Metastatic Breast Carcinoma in the Brain (tissue), 10 donors: ENCODE measurements around a stretch of chr16.

DNA sequence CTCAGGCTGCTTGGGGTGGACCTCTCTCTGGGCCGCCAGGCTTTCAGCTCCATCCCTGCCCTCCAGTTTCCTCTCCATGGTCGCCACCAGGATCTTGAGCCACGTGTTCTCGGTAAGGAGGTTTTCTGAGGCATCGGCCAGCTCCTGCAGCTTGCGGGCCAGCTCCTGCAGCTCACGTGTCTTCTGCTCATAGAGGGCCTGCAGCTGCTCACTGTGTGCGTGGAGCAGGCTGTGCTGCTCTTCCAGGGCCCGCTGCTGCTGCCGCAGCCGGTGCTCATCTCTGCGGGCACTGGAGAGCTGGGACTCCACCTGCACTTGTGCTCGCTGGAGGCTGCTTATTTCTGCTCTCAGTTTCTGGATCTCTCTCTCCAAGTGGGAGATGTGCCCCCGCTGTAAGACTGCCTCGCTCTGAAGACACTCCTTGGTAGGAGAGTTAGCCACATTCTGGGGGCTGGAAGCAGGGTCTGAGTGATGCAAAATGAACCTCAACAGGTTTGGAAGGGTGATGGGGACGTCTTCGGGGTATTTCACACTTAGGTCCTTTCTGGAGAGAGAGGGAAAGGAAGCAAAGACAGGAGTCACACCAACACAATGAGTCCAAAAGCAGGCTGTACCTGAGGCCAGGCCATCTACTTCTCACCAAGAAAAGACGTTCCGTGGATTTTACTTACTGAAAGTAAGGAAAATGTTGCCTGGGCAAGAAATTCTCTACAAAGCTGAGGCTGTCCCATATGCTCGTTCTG, 11.2 kb downstream of the SNN start:
- PRO-cap, 10 experiments = no peak in any of the 10 experiments

DNA sequence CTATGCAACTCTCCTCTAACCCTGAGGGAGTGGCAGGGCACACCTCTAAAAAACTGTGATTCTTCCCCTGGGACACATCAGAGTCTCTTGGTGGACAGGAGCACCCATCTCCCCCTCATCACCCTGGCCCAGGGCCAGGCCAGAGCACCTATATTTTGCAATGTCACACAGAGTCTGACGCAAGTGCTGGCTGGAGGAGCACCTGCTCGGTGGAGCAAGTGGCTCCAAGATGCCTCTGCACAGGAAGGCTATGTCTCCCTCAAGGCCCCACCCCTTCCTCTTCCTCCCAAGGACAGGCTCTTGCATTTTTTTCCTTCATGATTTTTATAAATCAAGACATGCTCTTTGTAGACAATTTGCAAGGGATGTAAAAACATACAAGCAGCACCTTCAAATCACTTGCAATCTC, 13.3 kb downstream of the SNN start:
- PRO-cap, 10 experiments = no peak in any of the 10 experiments

- PRO-cap, 10 experiments = no peak in any of the 10 experiments
These were observed 20.3 kb downstream of the TXNDC11 start for GRCh38 chr16:11722204-11722882.

DNA sequence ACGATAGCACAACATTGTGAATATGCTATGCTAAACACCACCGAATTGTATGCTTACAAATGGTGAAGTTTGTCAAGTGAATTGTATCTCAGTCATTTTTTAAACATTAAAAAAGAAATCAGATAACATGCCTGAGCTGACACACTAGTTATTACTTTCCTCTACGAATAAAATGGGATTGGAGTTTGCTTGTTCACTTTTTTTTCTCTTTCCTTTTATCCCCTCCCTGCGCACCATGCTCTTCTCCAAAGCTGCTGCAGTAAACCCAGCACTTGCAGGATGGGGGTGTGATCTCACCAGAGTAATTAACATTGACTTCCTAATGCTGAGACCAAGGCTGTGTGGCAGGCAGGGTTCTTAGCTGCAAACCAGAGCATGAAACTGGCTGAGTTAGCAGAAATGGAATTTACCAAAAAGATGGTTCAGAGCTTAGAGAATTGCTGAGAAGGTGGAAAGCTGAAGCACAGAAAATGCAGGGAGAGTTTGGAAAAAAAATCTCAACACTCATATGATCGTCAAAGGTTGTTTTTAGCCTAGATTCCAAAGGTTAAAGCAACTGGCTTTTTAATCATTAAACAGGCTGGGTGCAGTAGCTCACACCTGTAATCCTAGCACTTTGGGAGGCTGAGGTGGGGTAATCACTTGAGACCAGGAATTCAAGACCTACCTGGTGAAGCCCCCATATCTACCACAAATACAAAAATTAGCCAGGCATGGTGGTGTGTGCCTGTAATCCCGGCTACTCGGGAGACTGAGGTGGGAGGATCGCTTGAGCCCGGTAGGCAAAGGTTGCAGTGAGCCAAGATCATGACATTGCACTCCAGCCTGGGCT, 5.7 kb upstream of the TXNDC11 start:
- PRO-cap, 10 experiments = no peak in any of the 10 experiments

DNA sequence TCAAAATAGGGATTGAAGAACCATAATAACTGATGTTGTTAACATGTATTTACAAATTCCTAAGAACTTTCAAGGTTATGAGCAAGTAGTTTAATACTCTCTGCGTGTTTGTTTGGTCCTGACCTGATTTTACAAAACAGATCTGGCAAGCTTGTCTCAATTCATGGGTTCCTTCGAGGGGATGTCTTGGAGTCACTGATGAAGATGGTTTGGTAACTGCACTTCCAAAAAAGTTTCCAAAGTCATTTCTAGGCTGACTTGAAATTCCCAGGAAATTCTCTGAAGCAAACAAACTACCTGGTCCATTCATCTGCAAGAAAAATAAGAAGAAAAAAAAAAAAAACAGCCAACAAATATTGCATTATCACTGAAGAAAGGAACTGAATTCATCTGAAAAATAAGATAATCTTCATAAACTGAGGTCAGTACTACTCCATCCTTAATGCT, 25.6 kb upstream of the TXNDC11 start:
- PRO-cap, 10 experiments = no peak in any of the 10 experiments

DNA sequence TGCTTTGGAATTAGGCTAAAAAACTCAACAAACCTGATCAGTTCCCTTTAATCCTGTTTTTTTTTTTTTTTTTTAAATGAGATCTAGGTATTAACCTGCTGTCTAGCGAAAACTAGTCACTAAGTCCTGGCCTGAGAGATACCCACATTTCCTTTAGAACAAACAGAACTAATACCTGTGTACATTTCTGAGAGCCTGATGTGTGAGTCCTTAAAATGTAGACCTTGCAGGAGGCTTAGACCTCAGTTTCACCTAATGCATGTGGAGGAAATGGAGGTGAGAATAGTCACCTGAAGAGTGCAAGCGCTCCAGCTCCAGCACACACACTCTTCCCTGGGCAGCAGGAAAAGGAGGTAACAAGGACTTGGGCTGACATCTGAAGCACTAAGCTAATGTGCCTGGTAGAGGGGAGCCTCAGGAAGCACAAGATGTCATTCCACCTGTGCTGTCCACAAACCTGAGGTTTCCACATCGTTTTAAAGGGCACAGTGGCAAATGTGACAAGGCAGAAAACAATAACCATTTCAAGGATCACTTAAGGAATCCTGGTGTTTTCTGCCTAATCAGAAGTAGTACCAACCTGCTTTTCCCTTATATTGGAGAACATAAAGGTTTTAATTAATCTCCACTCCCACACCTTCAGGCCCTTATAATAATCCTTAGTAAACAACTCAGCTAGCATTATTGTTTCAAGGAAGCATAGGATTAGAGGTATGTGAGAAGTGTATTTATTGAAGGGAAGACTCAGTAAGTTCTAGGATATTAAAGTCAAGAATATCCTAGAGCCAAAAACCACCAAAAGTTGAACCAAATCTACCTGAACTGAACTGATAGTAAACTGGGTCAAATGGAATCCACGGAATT, 17.2 kb upstream of the RSL1D1 start:
- PRO-cap, 10 experiments = no peak in any of the 10 experiments

- PRO-cap, 10 experiments = no peak in any of the 10 experiments
These were observed 28.2 kb downstream of the GSPT1 start for GRCh38 chr16:11887450-11888046.

DNA sequence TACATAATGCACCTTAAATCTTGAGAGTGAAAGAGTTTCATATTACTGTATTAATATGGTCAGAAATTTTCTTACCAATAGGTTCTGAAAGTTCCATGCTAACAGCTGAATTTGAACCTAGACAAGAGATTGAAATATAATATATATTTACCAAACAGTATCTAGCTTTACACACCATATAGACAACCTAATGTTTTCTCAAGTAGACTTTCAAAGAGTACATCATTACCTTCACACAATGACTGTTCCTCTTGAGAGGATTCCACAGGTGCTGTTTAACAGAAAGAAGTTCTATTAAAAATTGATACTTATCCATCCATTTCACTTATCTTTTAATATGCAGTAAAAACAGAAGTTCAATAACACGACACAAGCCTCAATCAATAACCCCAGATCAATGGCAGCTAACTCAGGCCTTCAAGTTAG, 18.0 kb downstream of the GSPT1 start:
- PRO-cap, 10 experiments = no peak in any of the 10 experiments

DNA sequence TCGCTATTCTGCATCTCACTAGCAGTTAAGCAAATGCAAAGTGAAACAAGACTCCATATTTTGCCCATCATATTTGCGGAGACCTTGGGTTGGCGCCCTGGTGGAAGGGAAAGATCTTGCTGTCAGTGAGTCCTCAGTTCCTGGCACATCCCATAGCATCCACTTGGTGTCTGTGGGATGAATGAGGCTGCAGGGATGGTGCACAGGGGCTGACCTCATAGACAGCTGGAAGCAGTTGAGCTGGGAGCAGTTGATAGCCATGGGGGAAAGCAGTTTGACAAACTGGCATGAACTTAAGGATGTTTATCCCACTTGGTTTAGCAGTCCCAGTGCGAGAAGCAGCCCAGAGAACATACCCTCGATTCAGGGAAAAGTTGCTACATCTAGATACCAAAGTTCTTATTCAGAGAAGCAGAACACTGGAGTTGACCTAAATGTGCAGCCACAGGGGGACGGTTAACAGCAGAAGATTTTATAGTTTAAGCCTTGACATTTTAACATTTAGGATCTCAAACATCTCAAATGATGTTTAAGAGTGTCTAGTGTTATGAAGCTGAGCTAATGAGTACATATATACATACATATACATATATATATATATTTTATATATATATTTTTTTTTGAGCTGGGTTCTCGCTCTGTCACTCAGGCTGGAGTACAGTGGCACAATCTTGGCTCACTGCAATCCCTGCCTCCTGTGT, 80.8 kb downstream of the SNX29 start:
- PRO-cap, 10 experiments = no peak in any of the 10 experiments

- PRO-cap, 10 experiments = no peak in any of the 10 experiments
These were observed 235.2 kb downstream of the SNX29 start for GRCh38 chr16:12211734-12212133.

DNA sequence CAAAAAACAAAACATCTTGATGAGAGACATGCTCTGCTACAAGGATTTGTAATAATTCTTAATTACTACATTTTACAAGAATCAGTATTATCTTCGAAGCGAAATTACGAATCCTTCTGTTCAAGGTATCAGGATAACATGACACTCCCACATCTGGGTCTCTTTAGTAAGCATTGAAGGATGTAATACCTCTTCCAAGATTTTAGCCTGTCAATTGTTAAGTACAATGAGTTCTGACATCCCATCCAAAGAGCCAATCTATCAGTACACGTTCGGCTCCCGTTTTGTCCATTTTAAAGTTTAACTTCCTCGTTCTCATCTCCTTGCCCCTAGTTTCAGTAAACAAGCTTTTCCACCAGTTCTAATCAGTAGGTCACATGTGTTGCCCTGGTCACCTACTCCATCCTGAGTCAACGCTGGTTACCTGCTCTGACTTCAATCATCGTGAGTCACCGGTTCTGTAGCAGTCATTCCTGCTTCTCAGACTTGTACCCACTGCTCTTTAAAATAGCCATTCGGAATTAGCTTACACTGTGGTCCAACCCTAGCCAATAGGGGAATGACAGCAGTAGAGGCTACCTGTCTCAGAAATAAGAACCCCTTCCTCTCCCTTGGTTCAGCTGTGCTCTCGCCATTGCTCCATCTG, 191.2 kb downstream of the CPPED1 start:
- PRO-cap, 10 experiments = no peak in any of the 10 experiments

GRCh38 chr16:13779563-13780043, 140.4 kb upstream of the ERCC4 start:
- PRO-cap, 10 experiments = no peak in any of the 10 experiments

- PRO-cap, 10 experiments = peak in 2 of 10 experiments; most common plus-strand start chr16:13994788 (in 1); most common minus-strand start chr16:13994721 (in 1)
These were observed 74.6 kb downstream of the ERCC4 start for GRCh38 chr16:13994540-13995006.

- PRO-cap, 10 experiments = no peak in any of the 10 experiments
These were observed 75.3 kb downstream of the ERCC4 start for GRCh38 chr16:13995310-13995623.

DNA sequence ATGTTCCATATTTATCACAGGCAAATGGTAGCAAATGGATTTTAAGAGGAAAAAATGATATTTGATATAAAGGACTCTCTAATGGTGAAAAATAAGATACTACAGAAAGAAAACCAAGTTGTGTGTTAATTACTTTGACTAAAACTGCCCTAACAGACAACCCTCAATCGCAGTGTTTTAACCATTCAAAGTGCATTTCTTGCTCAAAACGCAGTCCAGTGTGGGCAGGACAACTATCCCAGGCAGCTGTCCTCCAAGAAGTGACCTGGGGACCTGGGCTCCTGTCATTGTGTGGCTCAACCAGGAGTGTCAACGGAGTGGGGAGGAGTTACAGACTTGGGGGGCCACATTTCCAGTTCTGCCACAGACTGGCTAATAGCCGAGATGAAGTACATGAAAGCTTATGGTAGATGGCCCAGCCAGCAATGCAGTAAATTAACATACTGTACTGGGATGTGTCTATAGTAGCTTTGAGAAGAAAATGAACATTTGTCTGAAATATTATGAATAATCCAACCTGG, 119.5 kb downstream of the MRTFB start:
- PRO-cap, 10 experiments = no peak in any of the 10 experiments

DNA sequence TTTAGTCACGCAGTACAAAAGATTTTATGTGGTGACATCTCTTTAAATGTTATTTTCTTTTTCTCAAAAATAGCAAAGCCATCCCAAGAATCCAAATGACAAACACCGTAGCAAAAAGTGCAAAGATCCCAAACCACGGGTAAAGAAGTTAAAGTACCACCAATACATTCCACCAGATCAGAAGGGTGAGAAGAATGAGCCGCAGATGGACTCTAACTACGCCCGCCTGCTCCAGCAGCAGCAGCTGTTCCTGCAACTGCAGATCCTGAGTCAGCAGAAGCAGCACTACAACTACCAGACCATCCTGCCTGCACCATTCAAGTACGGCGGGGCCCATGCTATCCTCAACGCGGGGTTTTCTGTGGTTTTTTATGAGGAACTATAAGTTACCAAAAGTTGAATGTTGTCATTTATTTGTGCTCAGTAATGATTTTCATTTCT, 169.1 kb downstream of the MRTFB start:
- PRO-cap, 10 experiments = no peak in any of the 10 experiments

DNA sequence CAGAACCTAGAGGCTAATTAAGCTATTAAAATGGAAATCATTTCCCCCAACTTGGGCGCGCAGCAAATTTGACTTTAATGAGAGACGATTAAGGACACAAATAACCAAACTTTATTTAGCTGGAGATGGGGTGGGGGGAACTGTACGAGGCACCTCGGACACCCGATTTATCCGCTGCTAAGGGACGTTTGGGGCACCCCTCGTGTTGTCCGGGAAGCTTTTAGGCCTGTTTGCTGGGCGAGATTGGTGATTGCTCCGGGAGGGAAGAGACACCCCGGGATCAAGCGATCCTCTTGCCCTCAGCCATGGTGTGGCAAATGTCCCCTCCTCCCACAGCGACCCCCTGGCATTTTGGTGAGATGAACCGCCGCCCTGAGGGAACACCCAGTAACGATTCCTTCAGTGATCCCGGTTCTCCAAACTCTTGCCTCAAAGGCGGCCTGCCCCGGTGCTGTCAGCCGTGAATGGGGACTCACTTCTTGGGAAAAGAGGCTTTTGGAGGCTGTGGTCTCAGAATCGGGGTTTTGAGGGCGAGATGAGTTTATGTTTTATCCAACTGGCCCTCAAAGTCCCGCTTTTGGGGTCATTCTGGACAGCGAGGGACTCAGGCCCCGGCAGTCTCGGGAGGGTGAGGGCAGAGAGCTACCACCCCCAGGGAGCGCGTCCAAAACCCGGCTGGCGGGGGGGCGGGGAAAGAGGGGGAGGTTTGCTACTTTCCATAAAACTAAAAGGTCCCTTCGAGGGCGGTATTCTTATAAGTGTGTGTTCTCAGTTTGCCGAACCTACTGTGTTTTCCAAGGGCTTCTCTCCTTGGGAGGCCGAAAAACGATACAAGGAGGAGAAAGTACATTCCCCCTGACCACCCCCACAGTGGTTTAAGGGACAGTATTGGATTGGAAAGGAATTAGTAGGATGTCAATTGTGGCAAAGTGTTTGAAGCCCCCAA, 232.6 kb downstream of the MRTFB start:
- PRO-cap, 10 experiments = peak in 2 of 10 experiments; most common plus-strand start position 555 of the sequence (in 1); most common minus-strand start position 622 of the sequence (in 1)

DNA sequence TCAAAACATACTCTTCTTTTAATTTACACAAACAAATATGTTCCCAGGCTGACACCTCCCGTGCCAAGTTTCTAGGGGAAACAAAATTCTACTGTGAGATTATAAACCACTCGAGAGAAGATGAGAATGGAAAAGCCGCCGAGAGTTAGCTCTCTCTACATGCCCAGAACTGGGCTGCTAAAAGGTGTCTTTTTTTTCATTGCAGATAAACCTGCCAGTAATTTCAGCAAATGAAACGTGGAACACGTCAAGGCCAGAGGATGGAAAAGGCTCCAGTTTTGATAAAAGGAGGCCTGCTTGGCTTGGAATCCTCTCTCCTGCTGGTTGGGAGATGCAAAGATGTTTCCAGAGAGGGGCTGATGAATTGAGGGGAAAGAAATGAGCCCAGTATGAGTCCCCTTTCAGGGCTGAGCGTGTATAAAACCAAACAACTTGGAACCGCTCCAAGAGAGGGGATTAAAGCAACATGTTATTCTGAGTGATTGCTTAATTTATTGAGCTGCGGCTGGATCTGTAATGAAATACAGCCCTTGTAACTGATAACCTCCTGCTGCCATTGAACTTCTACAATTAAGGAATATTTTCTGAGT, 254.8 kb downstream of the MRTFB start:
- PRO-cap, 10 experiments = no peak in any of the 10 experiments

DNA sequence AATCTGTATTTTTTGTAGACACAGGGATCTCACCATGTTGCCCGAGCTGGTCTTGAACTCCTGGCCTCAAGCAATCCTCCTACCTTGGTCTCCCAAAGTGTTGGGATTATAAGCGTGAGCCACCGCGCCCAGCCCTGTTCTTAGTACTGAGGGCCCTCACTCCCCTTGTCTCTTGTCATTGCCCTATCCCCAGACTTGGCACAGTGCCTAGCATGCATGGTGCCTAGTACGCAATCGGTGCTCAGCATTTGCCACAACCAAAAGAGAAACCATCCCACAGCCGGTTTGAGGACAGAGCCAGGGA, 274.2 kb downstream of the MRTFB start:
- PRO-cap, 10 experiments = no peak in any of the 10 experiments

GRCh38 chr16:15029479-15030349, 26.2 kb downstream of the NTAN1 start:
- PRO-cap, 10 experiments = no peak in any of the 10 experiments